ENCODE data around the gene ACR.

DNA sequence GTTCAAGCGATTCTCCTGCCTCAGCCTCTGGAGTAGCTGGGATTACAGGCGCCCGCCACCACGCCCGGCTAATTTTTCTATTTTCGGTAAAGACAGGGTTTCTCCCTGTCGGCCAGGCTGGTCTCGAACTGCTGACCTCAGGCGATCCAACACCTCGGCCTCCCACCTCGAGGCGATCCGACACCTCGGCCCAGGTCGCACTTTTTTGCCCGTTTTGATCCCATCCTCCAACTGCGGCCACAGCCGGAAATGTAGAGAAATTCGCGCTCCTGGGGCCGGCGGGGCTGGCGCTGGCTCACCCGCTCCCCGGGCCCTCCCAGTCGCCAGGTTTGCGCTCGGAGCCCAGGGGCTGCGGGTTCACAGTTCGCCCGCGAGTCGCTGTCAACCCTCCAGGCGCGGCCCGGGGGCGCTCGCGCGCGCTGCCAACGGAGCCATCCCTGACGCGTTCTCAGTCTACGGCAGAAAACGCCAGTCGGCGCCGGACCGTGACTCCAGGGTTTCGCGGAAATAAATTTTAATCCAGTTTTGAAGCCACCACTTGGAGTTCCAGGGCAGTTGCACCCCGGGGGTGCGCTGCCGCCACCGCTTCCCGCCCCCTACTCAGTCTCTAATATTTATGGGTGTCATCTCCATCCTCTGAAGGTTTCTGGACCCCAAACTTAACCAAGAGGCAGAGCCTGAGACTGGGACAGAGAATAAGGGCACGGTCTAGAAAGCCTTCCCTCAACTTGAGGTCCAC lies 1.6 kb upstream of the KLHDC7B start:
- PRO-cap, result no peak

DNA sequence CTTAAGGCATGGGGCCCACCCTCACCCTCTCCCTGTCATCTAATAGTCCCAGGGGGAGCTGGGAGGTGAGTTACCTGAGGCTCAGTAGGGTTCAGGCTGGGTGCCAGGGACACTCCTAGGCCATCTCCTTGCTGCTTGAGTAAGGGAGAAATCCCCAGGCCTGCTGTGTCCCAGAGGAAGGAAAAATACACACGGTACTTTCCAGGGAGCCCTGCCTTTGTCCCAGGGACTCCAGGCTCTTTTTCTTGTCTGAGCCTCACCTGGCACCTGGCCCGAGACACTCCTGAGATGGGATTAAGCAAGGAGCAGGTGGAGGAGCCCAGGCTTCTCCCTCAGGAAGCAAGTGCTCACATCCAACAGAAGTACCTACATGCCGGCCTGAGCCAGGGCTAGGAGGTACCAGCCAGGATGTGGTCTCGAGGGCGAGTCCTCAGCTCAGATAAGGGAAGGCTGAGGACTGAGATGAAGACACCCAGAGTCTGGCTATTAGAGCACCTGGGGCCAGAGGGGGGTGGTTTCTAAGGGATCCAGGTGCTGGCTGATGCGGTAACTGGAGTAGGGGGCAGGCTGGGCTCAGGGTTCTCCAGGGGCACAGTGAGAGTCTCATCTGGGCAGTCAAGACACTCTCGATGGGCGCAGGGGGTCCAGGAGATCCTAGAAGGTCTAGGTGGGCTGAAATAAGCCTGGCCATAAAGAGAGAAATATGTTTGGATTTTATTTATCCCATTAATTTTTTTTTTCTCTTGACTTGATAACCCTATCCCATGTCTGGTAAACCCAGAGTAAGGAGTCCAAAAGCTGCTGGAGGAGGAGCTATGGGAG lies 775 bp upstream of the KLHDC7B start:
- PRO-cap, result no peak

DNA sequence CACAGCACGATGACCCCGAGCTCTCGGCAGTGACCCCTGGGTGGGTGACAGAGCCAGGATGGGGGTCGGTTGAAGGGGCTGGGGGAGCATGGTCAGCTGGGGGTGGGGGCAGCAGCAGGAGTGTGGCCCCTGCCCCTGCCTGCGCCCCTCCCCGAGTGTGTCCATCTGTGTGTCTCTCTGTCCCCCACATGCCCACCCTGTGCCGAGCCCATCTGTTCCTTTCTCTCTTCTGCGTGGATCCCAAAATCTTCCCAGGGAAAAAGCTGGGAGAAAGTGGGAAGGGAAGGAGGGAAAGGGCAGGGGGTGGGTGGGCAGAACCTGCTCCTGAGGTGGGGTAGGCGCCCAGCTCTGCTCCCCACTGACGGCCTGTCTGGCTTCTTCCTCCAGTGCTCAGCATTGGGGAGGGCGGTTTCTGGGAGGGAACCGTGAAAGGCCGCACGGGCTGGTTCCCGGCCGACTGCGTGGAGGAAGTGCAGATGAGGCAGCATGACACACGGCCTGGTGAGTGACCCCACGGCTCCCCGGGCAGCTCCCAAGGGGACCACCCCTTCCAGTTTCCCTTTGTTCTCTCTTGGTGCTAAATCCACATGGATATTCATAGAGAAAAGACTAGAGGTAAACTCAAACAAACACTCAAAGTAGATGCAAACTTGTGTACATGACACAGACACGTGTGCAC lies 39.6 kb upstream of the ACR start:
- PRO-cap, result no peak

- PRO-cap, result no peak
Measured at GRCh38 chr22:50703793-50704336, 34.1 kb upstream of the ACR start.

- PRO-cap, result no peak
Measured at GRCh38 chr22:50737817-50738428, at the start of gene ACR. TSS of gene ACR (plus strand) at chr22:50738204.

GRCh38 chr22:50756277-50757809 lies 18.8 kb downstream of the ACR start:
- PRO-cap, result unidirectional peak, minus-strand start at chr22:50757133; unidirectional peak, minus-strand start at chr22:50757322

Data from endothelial cell (in vitro differentiated cells).